REH cell (cell line): Measurements from ENCODE around the genes ZNF219 and SALL2.

GRCh38 chr14:21098238-21099144, at the start of gene ZNF219:
TSS of gene ZNF219 (minus strand) at chr14:21098655.
- PRO-cap = bidirectional peak, plus-strand start at chr14:21098310, minus-strand start at chr14:21097981; bidirectional peak, plus-strand start at chr14:21098520, minus-strand start at chr14:21098399; bidirectional peak, plus-strand start at chr14:21098805, minus-strand start at chr14:21098782

GRCh38 chr14:21106059-21107384, 5.7 kb downstream of the TMEM253 start:
- PRO-cap = no peak

GRCh38 chr14:21203370-21203924, 47.6 kb upstream of the OR5AU1 start:
- PRO-cap = no peak

DNA sequence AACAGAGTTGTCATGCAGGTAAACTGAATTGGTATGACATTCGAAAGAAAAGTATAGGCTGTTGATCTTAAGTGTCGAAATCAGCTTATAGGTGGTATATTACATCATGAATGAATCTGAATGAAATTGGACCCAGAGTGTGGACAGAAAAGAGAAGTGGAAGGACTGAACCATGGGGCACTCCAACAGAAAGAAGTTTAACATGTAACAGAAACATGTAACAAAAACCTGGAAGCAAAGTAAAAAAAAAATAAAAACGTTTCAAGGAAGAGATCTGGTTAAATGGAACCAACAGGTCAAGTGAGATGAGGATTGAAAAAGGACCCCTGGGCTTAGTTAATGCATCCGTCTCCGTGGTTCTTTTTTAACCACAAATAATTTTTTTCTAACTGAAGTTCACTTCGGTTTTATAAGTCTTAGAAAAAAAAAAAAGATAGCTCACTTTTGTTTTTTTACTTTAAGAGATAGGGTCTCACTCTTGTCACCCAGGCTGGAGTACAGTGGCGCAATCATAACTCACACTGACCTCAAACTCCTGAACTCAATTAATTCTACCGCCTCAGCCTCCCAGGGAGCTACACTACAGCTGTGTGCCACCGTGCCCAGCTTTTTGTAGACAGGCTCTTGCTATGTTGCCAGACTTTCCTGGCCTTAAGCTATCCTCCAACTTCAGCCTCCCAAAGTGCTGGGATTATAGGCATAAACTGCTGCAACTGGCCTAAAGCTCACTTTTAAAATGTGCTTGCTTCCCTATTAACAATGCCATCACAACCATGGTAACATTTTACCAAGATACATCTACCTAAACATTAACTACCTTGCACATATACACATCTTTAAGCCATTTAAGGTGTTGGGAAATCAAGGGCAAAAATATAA, 11.9 kb downstream of the HNRNPC start:
- PRO-cap = no peak

DNA sequence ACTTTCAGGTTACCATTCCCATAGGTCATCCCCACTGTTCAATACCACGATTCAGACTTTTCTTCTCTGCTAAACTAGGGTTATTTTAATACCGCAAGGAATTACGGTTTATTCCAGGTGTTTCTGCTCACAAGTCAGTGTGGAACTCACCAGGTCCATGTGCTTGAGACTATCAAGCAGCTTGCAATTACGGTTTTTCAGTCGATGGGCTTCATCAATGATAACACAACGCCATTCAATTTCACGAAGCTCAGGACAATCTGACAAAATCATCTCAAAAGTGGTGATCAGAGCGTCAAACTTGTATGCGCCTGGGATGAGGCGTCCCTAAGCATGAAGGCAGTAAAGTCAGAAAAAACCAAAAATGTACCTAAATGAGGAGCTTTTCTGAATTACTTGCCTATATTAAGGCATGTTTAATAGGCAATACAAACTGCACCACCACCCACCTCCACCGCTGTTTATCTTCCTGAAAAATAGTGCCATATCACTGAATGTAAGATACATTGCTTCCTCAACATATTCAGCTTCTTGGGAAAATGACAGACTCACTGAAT, 23.0 kb upstream of the SUPT16H start:
- PRO-cap = no peak

DNA sequence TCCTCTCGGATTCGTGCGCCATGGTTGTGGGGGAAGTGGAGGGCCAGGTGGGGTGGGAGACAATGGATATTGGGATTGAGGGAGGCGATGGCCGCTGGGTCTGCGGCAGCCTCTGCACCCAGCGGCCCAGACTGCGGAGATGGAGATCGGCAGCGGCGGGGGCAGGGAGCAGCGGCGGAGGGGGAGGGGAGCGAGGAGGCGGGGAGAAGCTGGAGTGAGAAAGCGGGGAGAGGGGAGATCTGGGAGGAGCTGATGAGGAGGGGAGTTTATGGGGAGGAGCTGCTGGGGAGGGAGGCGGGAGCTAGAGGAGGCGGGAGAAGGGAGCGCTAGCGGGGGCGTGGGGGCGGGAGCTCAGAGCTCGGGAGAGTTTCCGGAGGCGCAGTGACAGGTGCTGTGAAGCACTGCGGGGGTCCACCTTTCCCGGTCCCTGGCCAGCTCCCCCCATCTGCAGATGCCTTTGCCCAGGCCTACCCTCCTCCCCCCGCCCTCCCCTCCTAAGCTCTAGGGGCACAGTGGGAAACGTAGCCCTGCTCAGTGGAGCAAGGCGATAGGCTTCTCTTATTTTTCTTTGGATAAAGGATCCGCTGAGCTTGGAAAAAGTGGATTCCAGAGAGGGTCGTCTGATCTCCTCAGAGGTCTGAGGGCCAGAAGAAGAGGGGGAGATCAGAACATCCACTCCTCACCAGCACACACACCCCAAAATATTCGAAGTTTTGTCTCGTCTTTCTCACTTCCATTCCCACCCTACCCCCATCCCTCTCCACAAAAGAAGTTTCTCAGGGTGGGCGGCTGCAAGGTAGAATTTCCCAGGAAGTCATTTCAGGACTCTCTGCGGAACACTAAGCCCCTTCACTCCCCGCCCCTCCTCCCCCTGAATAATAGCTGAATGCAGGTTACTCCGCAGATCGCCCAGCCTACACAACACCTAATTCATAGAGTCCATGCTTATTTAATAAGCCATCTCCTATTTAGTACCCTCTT, at the start of gene SALL2:
SALL2 (minus strand) TSS at position 241 of the 981 bp plus-strand sequence.
- PRO-cap = bidirectional peak, plus-strand start at position 364 of the sequence, minus-strand start at position 141 of the sequence

DNA sequence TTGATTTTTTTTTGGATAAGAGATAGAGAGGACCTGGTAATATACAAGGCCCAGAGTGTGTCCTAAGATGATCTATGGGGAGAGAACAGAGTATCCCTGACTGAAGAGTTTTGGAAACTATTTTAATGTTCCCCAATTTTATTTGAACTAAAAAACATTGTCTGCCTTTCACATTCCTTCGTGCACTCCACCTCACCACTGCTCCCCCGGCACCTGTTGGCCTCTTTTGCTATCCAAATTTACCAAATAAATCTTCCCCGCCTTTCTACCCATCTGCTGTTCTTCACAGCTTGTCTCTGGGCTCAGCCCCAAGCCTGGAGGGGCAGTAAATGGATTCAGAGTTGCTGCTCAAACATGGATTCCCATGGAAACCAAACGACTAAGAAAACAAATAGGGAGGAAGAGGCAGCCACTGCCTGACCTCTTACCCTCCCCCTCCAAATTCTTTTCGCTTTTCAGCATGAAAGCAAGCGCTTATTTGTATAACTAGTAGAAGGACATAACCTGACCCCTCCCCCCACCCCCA, 22.6 kb downstream of the OR10G3 start:
- PRO-cap = no peak

- PRO-cap = no peak
Measured at GRCh38 chr14:21723465-21723967, 49.9 kb upstream of the OR4E1 start.

GRCh38 chr14:21845454-21845885, 171.9 kb upstream of the OR4E1 start:
- PRO-cap = no peak

- PRO-cap = no peak
Measured at GRCh38 chr14:21868627-21869026, 195.0 kb upstream of the OR4E1 start.

- PRO-cap = no peak
Measured at GRCh38 chr14:21999367-21999859, 325.8 kb upstream of the OR4E1 start.

- PRO-cap = no peak
Measured at GRCh38 chr14:22096211-22096433, 422.5 kb upstream of the OR4E1 start.

DNA sequence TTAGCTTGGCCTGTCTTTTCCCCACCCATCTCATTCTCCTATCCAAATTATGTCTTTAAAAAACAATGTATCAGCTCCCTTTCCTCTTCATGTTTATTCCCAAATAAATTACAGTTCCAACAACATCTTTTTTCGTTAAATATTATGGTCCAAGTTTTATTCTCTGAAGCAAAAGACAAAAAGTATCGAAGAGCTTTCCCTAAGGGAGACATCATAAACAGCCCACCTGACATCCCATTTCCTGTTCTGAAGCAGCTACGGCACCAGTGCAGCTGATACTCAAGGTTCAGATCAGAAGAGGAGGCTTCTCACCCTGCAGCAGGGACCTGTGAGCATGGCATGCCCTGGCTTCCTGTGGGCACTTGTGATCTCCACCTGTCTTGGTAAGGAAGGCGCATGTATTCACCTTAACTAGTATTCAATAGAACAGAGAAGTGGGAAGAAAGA, 308.2 kb downstream of the DAD1 start:
- PRO-cap = no peak

DNA sequence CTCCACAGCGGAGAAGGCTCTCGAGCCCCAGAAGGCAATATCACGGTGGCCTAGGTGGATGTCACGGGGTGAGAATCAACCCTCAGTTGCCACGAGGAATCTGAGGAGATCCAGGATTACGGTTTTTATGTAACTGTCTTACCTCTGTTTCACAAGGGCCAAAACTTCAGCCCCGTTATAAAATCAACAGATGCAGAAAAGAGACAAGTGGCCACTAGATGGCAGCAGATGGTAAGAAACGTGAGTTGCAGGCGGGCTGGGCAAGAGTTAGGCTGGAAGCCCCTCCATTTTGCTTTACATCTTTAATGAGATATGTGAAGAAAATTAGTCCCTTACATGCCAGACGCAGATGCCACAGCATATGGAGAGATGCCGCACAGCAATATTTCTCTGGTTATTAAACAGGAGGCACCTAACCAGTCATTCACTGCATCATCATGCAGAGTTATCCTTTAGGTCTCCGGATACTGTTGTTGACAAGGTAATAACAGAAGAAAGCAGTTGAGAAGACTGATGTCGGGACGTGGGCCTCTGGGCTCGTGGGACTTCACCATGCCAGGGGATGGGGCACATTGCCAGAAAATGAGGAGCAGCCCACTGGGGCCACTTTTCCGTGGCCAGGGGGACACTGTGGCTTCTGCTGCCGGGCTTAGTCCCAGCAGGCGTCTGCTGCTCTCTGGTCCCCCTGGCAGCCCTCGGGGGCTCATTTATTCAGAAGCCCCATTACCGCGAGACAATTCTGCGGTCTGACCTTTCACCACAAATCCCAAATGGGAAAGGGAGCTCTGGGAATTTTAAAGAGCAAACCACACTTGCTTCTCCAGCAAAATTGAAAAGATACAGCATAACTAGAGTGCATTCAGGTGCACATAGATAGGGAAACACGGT, 201.4 kb downstream of the DAD1 start:
- PRO-cap = unidirectional peak, plus-strand start at position 484 of the sequence

GRCh38 chr14:22449364-22450132, 139.5 kb downstream of the DAD1 start:
- PRO-cap = no peak

DNA sequence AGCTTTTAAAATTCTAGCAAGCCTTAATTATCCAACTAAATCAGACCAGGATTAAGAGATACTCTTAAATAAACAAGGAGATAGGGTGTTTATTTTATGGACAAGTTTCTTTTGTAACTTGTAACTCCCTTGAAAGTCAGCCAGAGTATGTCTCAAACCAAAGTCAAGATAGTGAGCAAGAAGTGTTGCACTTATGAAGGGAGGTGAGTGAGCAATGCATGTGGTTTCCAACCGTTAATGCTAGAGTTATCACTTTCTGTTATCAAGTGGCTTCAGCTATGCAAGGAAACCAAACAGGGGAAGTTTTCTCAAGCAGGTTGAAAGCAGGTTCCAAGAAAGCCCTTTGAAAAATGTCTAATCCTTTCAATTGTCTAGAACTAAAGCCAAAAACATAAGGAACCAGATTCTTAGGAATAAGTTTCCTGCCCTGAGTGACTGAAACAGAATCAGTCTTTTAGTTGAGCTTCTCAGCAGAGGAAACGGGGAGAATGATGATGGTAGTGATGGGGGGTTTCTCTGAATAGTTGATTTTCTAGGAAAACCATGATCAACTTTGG, 128.5 kb downstream of the DAD1 start:
- PRO-cap = no peak

DNA sequence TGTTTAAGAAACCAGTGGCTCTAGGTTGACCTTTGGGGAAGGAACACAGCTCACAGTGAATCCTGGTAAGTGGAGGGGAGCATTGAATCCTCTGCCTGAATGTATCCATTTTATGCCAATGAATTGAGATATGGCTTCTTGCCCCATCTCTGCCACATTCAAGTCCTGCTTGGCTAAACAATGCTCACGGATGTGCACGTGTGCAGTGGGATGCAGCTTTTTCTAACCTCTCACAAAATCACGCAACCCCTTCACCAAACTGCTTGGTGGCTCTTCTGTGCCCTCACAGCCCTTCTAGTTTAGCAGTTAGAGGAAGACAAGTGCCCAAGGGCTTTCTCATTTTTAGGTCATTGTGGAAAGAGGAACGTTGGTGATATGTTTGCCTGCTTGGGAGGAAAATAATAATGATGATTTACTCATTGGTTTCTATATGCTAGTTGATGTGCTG, 111.3 kb downstream of the DAD1 start:
- PRO-cap = no peak

DNA sequence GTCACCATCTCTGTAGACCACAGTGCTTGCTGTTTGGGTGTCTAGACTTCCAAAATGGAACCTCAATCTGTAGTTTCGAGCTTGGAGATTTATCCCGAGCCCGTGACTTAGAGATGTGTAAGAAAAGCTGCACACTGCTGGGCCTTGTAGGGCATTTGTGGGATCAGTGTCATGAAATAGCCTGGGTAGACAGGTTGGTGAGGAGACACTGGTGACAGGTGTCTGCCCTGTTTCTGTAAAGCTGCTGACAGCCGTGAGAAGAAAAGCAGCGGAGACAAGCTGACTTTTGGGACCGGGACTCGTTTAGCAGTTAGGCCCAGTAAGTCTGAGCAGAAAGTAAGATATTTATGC, 95.9 kb downstream of the DAD1 start:
- PRO-cap = no peak

- PRO-cap = no peak
Measured at GRCh38 chr14:22501792-22502437, 87.1 kb downstream of the DAD1 start.

DNA sequence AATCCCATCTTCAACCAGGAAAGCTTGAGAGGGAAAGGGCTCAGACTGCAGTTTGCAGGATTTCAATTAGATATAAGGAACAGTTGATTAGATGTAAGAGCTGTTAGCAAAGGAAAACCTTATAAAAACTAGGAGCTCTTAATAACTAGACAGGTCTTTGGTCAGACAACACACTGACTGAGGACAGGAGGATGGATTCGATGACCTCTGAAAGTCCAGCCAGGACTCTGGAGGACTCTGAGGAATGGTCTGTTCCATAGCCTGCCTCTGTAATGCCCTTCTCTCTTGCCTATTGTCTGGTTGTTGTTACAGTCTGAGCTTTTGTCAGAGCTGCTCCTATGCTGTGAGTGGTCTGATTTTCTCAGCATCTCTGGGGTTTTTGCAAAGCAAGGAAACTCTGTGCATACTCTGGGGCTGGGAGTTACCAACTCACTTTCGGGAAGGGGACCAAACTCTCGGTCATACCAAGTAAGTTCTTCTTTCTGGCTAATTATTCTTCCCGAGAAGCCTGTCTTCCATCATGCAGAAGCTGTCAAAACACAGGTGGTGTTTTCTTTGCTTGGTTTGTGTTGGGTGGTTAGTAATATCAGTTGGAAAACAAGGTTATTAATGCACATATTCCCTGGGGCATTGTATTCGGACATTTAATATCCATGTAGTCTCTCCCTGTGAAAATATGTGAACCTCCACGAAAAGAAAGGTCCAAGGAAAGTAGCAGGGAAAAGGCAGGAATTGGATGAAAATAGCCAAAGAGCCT, 73.6 kb downstream of the DAD1 start:
- PRO-cap = unidirectional peak, minus-strand start at position 354 of the sequence